Fibroblast of the aortic adventitia (primary cell): ENCODE measurements around the gene HS3ST2.

- CAGE, long polyA plus RNA, result no peak
Measured at GRCh38 chr16:20866064-20866629, 34.0 kb downstream of the DCUN1D3 start.

DNA sequence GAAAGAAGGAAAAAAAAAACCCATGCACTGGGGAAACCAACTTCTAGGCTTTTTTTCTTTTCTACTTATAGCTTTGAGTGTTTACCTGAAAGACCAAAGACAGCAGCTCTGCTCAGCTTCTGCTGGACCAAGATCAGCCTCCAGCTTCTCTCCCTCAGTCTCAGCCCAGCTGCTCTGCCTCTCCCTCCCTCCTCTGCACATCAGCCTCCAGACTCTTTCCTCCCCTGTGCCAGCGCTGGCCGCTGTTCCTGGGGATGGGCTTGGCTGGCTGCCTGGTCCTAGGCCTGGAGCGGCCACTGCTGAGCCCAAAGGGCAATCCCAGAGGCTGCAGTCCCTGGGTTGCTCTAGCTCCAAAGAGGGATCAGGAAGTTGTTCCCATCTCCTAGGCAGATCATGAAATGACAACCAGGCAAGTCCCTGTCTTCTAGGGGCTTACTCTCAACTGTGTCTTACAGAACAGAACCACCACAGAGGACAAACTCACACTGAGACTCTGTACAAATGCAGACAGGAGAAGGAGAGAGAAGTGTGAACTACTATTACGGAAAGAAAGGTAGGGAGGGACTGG lies 31.3 kb downstream of the DCUN1D3 start:
- CAGE, long polyA plus RNA, result no peak

- CAGE, long polyA plus RNA, result no peak
Measured at GRCh38 chr16:21265331-21265978, 12.6 kb downstream of the CRYM start.

DNA sequence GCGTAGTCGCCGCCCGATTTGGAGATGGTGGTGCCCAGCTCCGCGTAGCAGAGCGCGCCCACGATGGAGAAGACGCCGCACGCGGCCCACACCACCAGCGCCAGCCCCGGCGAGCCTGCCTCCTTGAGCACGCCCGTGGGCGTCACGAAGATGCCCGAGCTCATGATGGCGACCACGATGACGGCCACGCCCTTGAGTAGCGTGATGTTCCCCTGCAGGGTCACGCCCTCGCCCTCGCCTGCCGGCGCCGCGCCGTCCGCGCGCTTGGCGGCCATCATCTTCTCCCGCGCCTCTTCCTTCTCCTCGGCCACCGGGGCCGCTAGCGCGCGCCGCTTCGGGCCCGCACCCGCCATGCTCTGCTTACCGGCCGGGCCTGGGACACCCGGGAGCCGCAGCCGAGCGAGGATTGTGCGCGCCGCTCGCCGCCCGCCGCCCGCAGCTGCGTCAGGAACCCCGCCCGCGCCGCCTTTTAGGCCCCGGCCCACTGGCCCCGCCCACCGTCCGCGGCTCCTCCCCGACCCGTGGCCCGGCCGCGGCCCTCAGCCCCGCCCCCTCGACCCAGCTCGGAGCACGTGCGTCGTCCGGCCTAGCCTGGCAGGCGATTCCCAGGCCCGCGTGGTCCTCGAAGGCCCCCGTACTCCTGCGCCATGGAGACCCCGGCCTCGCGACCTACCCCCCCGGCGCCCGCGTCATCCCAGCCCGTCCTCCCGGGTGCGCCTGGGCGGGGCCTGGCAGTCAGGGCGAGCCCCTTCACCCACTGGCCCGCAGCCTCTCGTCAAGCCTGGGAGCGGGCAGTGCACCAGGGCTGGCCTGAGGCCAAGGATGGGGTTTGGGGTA lies 79.1 kb upstream of the METTL9 start:
- CAGE, long polyA plus RNA, result no peak

GRCh38 chr16:21654990-21655649 lies 2.7 kb upstream of the IGSF6 start:
- CAGE, long polyA plus RNA, result no peak

GRCh38 chr16:21656553-21657312 lies 4.3 kb upstream of the IGSF6 start:
- CAGE, long polyA plus RNA, result no peak

- CAGE, long polyA plus RNA, result no peak
Measured at GRCh38 chr16:22030821-22031555, 23.1 kb downstream of the MOSMO start.

- CAGE, long polyA plus RNA, result no peak
Measured at GRCh38 chr16:22080580-22081581, 11.5 kb upstream of the VWA3A start.

DNA sequence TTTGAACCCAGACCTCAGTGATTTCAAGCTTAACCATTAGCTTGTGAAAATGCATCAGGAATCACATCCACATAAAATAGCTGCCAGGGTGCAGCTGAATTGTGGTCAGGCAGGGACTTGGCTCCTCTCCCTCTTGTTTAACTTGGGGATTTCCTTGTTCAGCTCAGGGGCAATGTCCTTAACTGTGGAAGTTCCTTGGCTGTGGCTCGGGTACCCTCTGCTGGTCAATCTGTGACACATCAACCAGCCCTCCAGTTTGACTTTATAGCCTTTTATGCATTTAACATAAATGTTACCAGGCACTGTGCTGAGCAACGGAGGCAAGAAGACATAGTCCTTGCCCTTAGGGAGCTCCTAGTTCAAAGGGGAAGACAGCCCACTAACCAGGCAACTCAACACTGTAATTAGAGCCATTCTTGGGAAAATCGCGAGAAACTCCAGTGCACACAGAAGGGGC lies 17.5 kb upstream of the EEF2K start:
- CAGE, long polyA plus RNA, result no peak

DNA sequence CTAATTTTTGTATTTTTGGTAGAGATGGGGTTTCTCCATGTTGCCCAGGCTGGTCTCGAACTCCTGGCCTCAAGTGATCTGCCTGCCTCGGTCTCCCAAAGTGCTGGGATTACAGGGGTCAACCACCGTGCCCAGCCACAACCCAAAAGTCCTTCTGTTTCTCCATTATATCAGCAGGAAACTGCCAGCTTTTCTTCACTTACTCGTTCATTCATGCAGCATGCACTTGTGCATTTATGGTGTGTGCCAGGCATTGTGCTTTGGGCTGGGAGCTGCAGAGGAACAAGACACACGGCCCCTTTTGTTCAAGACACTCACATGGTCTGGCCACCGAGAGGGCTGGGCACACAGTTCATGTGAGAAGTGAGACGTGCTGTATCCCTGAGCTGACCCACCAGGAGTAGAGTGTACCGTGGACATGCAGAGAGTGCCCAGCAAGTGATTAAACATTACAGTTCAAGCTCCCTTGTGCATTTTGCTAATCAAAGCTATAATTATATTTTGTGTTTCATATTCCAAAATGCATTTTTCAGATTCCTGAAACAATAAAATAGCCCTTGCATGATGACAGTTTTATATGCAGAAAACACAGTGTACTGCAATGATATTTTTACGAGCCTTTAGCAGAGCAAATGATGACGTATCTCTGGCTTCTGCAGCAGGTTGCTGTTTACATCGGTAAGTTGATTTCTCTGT lies 5.7 kb downstream of the EEF2K start:
- CAGE, long polyA plus RNA, result no peak

DNA sequence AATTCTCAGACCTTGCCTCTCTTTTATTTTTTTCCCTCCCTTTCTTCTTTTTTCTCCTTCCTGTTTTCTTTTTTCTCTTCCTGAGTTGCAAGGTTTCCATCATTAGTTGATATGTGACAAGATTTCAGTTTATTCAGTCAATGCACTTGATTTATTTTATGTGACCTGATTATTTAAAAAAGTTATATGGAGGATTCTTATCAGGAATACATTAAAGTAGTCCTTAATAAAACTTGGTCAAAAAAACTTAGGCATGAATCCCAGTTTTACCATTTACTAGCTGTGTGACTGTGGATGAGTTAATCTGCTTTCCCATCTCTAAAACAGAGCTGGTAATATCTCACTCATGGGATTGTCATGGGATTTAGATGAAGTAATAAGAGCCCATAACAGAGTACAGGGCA lies 31.6 kb upstream of the CDR2 start:
- CAGE, long polyA plus RNA, result no peak

GRCh38 chr16:22424267-22425441 lies 50.2 kb upstream of the CDR2 start:
- CAGE, long polyA plus RNA, result no peak

GRCh38 chr16:22782230-22782962 lies 31.6 kb upstream of the HS3ST2 start:
- CAGE, long polyA plus RNA, result no peak

DNA sequence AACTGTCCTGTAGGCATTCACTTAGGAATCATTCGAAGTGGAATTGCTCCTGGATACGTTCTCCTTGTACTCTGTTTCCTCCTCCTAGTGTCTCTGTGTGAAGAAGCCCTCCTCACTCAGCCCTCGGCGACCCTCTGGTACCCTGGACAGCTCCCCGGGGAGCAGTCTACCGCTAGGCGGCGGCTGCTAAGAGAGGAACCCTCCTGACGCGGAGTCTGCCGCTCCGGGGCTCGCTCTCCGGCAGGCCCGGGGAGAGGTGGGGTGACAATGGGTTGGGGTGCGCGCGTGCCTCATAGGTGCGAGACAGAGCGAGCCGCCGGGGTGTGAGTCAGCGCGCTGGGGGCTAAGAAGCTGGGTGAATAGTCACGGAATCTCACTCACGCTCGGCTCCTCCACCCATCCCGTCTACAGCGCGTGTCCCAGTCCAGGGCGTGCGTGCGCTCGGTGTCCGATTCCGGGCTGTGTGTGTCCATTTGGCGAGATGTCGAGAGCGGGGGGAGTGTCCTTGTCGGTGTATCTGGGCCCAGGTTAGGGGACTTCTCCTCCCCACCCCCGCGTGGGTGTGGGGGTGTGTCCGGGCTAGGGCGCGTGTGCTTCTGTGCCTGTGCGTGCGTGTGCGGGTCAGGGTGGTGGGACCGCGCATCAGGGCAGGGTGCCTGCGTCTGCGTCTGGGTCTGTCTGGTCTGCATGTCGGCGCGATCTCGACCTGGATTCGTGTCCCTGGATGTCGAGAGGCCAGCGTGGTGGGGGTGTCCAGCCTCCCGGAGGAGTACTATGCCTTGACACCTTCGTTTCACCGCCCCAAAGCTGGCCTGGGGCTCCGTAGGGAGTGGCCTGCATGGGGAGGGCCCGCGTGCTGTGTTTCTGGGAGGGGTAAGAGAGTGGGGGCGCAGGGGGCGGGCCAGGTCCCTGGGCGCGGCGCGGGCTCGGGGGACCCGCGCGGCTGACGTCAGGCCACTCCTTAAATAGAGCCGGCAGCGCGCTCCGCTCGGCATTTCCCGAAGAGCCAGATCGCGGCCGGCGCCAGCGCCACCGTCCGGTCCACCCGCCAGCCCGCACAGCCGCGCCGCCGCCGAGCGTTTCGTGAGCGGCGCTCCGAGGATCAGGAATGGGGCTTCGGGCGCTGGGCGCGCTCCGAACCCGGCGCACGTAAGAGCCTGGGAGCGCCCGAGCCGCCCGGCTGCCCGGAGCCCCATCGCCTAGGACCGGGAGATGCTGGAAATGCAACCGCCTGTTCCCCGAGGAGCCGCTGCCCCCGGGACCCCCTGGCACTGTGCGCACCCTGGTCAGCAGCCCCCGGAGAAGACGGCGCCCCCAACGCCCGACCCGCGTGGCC lies at the start of gene HS3ST2:
HS3ST2 (plus strand) TSS at position 991 of the 1,336 bp plus-strand sequence.
- CAGE, long polyA plus RNA, result no peak

- CAGE, long polyA plus RNA, result no peak
Measured at GRCh38 chr16:22912600-22912799, 98.5 kb downstream of the HS3ST2 start.

DNA sequence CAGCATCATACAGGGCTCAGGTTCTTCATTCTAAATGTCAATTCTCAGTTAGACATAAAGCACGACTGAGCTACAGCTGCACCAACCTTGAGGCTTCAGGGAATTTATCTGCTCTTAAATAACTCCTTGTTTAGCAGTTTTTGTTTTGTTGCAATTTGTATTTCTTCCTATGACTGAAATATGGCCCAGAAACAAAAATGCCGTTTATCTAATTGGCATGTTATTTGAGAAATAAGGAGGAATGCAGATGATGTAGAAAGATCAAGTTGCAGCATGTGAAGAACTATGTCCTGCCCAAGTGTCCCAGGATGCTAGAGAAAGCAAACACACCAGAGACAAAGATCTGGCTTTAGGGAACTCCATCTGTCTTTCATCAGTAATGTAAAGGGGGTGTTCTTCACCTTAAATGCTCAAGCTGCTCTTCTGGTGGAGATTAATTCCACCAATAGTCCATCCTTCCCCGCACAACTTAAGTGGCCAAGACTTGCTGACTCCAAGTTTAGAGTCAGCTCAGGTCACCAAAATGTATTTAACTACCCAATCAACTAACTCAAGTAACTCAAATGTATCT lies 29.7 kb downstream of the USP31 start:
- CAGE, long polyA plus RNA, result no peak

- CAGE, long polyA plus RNA, result no peak
Measured at GRCh38 chr16:23121063-23121640, 28.1 kb downstream of the USP31 start.

- CAGE, long polyA plus RNA, result no peak
Measured at GRCh38 chr16:23132298-23132618, 17.0 kb downstream of the USP31 start.

- CAGE, long polyA plus RNA, result no peak
Measured at GRCh38 chr16:23362342-23363346, 60.5 kb downstream of the SCNN1B start.

- CAGE, long polyA plus RNA, result no peak
Measured at GRCh38 chr16:23417308-23417917, 35.6 kb downstream of the COG7 start.